Jejunum (tissue), 1 donor: ENCODE measurements around a stretch of chr3.

DNA sequence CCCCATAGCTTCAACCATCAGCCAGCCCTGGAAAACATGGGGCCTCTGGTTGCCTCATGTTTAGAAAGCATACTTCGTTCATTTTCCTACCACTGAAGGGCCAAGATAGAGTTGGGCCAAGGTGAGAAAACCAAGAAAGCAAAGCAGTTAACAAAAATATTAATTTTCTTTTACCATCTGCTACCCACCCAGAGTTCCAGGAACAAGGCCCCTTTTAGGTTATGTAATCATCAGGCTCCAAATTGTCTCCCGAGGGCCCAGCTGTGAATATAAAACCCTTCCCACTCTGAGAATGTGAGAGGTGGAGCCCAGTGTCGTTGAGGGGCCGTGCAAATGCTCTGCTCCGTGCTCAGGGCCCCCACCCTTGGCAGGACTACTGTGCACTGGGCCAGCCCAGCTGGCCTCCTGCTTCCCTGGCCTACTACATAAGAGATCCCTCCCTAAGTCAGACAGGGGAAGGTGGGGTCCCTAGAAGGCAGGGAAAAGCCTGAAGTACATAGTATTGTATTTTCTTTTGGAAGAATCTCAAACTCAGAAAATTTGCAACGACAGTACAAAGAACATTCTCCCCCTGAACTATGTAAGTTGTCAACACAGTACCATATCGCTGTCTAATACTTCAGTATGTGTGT lies 4.6 kb upstream of the CLEC3B start:
- PRO-cap, result no peak

DNA sequence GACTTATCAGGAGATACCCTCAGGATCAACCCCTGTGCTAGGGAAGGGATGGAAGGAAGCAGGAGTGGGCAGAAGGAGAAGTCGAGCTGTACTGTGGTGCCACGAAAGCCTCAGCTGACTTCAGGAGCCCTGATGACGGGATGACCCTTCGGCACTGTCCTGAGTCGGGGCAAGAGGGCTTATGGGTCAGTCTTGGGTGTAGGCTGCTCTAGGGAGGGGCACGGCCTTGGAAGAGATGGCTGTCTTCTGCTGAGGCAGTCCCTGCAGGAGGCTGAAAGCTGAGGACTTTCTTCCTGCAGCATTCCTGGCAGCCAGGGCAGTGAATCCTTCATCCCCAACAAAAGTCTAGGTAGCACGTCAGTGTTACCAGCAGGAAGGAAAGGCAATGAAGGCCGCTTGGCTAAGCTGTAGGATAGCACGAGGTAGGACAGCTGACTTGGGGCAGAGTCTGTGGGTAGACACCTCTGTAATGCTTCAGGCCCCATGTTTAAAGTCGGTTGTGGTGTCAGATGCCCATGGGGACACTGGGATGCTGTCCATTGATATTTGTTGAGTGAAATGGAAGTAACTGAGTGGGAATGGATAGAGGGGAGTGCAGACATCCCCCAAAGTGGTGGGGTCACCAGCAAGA lies 7.9 kb downstream of the CLEC3B start:
- PRO-cap, result no peak

DNA sequence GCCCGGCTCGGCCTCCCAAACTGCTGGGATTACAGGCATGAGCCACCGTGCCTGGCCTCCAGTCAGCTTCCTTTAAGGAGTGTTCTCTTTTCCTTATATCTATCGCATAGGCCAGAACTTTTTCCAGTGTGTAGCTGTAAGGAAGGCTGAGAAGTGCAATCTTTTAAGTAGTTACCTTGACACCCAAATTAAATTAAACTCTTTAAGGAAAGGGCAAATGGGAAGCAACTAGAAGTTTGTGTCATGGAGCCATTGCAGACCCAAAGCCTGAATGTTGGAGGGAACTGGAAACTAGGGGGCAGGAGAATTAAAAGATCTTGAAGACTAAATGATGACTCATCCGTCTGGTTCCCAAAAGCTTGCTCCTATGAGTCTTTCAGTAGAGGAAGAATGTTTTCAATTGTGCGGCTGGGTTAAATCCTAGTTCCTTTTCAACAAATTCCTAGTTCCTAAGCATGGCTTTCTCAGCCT lies 17.5 kb downstream of the CLEC3B start:
- PRO-cap, result no peak

- PRO-cap, result no peak
These were observed 54.0 kb downstream of the CDCP1 start for GRCh38 chr3:45092061-45092664.

DNA sequence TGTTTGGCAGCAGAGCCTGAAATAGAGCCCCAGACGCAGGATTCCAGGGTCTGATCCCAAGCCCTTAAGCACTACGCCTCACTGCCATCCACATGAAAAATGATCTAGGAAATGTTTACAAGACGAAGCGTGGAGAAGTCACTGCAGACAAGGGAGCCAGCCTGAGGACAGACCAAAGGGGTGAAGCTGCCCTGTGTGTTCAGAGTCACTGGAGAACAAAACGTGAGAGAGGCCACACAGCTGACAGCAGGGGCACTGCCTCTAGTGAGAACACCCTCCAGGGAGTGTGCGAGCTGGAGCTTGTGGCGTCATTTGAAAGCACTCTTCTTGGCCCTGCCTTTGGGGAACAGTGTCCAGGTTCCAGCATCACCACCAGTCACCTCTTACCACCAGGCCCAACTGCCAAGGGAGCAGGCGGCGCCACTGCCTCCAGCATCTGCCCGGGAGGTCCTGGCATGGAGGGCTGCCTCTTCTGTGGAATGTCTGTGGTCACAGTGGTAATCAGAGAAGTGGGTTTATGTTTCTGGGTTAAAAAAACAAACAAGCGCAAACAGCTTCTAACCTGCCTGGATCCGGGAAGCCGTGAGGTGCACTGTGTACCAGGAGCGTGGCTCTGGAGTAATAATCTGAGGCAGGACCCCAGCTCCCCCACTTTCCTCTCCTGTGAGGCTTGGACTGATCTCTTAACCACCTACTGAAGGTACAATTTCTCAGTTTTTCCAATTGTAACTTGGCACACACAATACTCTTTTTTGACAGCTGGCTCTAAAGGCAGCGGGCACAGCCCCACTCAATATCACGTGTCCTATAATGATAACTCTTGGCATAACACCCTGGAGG lies 32.1 kb upstream of the CDCP1 start:
- PRO-cap, result no peak

- PRO-cap, result no peak
These were observed 26.1 kb downstream of the TMEM158 start for GRCh38 chr3:45199879-45200530.

DNA sequence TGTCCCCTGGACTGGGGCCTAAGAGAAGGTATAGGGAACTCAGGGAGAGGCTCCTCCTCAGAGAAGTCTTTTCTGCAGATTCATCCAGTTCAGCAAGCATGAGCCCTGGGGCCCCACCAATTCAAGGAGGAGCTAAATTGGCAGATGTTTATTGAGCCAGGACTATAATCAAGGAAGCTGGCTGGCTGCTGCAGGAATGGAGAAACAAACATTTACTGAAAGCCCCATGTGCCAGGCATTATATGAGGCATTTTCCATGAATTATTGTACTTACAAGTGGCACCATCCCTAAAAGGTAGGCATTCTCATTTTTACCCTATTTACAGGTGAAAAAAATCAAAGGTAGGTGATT lies 22.0 kb upstream of the LARS2 start:
- PRO-cap, result no peak

GRCh38 chr3:45545445-45545986 lies 49.0 kb upstream of the LIMD1 start:
- PRO-cap, result no peak

DNA sequence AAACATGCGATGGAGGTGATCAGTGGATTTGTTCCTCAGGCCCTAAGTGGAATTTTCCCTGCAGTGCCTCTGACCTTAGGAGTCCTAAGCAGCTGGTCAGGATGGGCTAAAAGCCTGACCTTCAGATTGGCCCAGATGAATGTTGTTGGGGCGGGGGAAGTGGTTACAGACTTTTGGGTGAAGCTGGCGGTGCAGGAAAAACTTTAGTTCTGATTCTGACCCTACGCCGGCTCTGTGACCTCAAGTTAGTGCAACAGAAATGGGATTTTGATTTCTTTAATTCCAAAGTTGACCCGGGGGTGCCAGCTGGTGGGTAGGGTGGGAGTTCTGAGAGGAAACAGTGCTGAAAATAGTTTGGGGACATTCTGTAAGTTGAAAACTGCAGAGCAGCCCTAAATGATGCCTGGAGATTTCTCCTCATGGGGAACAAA lies 34.7 kb upstream of the LIMD1 start:
- PRO-cap, result no peak

DNA sequence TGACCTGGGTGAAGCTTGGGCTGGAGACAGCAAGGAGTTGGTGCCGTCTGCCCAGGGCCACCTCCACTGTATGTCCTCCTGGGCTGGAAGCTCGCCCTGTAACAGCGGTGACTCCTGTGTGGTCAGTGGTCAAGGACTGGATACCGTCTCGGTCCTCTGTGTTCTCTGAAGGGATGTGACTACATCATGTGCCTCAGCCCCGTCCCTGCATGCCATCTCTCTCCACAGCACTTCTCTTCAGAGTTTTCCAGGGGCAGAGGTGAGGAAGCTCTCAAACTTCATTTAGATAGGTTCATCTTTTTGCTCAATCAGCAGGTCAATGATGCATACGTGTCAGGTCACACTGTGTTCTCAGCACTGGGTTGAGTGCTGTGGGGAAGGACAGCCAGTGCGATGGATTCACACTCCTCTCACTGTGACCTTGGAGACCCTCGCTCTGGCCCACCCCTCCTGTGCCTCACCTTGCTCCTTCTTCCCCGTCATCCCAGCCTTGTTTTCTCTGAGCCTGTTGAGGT lies 9.6 kb downstream of the LIMD1 start:
- PRO-cap, result no peak

DNA sequence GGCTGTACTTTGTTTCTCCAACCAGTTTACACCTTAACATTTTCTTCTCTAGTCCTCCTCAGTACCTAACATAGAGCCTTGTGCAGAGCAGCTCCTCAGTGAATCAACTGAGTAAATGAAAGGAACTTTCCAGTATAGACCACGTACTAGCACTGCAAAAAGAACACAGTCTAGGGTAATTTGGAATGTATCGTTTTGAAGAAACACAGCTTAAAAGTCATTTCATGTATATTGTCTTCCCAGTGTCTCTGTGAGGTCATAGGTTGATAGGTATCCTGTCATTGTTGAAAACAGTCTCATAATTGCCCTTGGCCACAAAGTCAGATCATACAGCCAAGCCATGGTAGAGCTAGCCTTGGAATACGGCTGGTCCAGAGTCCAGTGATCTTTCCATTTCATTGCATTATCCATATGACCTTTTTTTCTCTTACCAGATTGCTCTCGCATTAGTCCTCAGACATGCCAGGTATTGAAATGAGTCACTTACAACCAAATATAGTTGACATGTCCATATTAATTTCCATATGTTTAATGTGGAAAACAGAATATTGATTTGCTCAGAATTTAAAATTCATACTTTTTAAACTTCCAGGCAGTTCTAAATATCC lies 4.2 kb downstream of the SACM1L start:
- PRO-cap, result no peak

GRCh38 chr3:45986256-45986817 lies 9.3 kb downstream of the FYCO1 start:
- PRO-cap, result no peak

GRCh38 chr3:46022816-46023507 lies 4.3 kb downstream of the XCR1 start:
- PRO-cap, result no peak

- PRO-cap, result no peak
These were observed 3.4 kb downstream of the CCR5 start for GRCh38 chr3:46374092-46374612.

- PRO-cap, result no peak
These were observed 6.2 kb downstream of the LRRC2 start for GRCh38 chr3:46559966-46560315.

DNA sequence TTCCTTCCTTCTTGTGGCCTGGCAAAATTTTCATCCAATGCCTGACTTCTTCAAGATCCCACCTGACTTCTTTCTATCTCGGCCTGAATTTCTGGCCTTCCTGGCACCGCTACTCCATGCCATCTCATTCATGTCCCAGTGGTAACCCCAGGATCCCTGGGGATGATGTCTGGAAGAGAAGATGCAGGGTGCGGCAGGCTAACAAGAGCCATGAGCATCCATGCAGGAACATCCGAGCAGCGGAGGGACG lies 11.0 kb downstream of the MYL3 start:
- PRO-cap, result no peak

- PRO-cap, result no peak
These were observed 11.3 kb downstream of the PTH1R start for GRCh38 chr3:46888692-46889251.

DNA sequence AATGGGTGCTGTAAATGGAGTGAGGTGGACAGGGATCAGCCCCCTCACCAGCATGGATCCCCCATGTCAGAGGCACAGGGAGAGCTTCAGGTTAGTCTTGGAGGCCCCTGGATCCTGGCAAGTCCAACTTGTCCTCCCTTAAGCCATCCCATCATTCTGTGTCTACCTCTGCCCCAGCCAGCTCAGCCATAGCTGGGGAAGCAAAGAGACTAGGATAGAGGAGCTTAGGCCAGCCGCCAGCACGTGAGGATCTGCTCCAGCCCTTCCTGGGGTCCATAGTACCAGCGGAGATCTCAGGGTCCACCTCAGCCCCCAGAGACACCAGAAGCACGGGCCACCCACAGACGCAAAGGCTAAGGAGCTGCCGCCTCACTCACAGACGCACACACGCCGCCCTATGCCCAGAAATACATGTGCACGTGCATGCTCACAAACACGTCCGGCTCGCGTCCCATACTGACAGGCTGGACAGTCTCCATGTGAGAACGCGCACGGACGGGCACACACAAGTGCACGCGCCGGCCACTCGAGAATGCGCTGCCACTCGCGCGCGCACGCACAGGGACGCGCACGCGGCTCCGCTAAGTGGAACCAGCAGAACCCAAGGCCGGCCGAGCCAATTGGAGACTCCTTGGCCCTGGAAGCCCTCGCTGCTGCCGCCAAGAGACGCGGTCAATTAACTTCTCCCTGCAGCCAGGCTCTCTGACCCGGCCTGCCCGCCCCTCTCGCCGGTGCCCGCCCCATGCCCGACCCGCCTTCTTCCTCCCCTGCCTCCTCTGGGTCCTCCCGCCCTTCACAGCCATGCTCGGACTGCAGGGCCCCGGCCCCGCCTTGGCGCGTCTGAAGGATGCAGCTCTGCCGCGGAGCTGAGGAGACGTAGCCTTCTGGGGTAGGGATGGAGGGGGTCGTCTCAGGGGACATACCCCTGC lies 14.7 kb downstream of the PTH1R start:
- PRO-cap, result no peak

GRCh38 chr3:46892998-46893428 lies 15.5 kb downstream of the PTH1R start:
- PRO-cap, result no peak

DNA sequence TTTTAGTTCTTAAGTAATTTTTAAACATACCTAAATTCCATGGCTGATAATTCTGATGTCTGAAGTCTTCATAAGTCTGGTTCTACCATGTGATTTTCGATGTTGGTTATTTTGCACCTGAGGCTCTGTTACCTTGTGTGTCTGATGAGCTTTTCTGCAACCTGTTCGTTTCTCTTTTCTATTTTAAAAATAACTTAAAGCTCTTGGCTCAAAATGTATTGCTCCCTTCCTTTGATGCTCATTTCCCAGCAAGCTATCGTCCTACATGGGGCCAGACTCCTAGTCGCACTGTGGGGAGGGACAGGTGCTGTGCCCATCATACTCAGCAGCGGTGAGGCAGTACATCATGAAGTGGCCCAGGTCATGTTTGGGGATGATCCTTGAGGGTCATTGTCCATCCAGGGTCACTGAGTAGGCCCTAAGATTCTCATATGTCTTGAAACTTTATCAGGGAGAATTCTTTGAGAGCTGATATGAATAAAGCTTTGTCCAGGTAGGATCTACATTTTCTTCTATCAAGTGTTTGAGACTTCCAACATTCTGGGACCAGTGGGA lies 41.1 kb downstream of the PTH1R start:
- PRO-cap, result no peak